Measurements from ENCODE around the genes TMEM81, CTSE and FAM72A.

DNA sequence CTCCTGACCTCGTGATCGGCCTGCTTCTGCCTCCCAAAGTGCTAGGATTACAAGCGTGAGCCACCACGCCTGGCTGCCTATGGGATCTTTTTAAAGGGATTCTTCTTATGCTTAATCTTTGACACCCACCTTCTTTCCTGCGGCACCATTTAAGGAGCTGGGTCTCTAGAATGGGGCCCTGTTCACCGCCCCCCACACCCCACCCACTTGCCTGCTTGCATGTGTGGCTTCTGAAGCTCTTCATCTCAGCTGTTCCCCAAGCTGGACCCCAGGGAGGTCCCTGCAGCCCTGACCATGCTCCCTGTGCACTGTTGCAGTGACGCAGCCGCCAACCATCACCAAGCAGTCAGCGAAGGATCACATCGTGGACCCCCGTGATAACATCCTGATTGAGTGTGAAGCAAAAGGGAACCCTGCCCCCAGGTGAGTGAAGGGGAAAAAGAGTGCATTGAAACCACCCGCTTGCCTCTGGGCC is 91.3 kb upstream of the CNTN2 start:
- PRO-cap: no peak

DNA sequence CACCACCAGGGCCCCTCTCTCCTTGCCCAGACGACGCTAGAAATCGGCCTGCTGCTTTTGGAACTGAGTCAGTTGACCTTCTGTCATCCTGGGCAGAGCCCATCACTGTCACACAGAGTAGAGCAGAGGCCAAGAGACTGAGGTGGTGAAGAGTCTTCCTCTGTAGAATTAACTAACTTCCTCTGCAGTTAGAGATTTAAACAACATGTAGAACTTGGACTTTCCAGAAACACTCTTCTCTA is 83.5 kb upstream of the CNTN2 start:
- PRO-cap: no peak

DNA sequence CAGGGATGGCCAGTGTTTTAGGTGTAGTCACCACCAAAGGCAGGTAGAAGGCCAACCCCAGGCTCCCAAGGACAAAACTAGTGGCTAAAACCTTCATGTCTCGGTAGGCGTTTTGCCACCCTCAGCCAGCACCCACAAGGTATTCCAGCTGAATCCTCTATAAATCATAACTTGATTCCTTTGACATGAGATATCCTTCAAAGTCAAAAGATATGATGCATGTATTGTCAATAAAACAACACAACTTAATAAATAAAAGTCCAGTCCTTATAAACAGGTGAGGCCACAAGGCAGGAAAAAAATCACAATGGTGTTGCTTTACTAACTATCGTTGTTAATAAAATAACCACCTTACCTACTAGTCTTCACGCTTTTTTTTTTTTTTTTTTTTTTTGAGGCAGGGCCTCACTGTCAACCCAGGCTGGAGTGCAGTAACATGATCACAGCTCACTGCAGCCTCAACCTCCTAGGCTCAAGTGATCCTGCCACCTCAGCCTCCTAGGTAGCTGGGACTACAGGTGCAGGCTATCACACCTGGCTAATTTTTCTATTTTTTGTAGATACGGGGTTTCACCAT is at the start of gene TMEM81:
Gene TMEM81, minus strand, starts transcription at position 237 of the 577 bp plus-strand sequence.
- PRO-cap: no peak

GRCh38 chr1:205247319-205248072 is 19.8 kb downstream of the TMCC2 start:
- PRO-cap: no peak

GRCh38 chr1:205273567-205274056 is 45.9 kb downstream of the TMCC2 start:
- PRO-cap: no peak

DNA sequence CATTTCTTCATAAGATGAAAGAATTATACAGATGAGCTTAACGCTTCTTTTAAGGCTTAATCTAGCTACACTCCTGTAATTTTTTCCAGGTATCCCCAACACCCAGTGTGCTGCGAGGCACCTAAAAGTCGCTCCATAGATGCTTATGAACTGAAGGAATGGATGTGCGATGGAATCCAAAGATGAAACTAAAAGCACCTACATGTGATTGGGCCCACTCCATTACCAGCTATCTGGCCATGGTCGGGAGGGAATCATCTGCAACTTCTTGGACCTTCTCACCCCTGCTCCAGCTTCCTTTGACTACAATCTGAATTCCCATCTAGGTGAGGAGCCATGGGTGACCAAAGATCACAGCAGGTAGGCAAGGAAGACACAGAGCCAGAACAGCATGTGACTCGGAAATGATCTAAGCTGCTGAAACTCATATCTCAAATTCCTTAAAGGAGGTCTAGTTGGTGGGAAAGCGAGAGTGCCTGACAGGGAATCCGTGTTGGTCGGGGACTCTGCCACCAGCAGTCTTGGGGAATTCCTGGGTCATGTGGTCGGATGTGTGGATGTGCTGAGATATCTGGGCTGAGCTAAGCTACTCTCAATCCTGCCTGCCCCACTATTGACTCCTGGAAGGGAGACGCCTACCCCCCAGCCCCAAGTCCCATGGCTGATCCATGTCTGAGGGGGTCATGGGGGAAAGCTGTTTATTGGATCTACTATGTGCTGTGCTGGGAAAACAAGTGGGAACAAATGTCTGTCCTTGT is 3.2 kb upstream of the NUAK2 start:
- PRO-cap: no peak

GRCh38 chr1:205352488-205352931 is 4.2 kb downstream of the KLHDC8A start:
- PRO-cap: no peak

- PRO-cap: no peak
Measured at GRCh38 chr1:205495244-205495960, 9.1 kb upstream of the CDK18 start.

GRCh38 chr1:205582789-205583371 is 14.1 kb downstream of the MFSD4A start:
- PRO-cap: no peak

DNA sequence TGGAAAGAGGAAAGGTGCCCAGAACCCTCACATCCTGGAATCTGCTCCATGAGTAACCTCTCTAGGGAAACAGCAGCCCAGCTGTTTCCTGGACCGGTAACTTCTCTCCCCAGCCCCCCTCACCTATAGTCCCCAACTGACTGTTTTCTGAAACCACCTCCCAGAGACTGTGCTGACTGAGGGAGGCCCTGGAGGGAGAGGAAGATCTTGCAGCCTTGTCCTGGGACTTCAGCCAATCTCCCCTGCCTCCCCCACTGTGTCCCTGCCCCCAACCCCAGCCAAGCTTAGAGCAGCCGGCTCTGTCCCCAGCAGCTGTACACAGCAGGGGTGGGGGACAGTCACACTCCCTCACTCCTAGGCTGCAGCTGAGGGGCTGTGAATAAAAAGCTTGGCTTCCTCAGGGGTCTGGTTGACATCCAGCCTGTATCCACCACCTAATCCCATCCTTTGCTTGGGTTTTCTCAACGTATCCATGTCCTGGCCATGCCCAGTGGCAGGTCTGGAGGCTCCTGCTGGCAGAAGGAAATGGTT is 20.8 kb upstream of the SLC45A3 start:
- PRO-cap: no peak

GRCh38 chr1:205723789-205724280 is 26.1 kb downstream of the NUCKS1 start:
- PRO-cap: no peak

DNA sequence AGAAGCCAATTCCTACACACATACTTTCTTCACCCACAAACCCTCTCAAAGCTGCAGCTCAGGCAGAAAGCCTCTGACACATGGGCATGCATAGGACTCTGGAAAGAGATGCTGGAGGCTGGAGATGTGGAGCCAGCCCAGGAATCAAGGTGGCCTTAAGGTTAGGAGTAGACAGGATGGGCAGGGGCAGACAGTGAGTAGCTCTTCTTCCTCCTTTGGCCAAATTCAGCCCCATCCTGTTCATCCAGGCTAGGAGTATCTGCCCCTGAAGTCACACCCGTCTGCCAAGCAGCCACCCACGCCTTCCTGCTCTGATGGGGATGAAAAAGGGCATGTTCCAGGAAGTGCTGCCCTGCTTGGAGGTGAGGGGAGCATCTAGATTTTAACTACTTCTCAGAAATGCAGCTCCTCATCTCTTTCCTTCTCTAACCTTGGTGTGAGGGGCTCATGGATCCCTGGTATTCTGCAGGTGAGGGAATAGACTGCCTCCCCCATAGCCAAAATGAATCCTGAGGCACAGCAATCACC is 7.7 kb downstream of the SLC41A1 start:
- PRO-cap: no peak

DNA sequence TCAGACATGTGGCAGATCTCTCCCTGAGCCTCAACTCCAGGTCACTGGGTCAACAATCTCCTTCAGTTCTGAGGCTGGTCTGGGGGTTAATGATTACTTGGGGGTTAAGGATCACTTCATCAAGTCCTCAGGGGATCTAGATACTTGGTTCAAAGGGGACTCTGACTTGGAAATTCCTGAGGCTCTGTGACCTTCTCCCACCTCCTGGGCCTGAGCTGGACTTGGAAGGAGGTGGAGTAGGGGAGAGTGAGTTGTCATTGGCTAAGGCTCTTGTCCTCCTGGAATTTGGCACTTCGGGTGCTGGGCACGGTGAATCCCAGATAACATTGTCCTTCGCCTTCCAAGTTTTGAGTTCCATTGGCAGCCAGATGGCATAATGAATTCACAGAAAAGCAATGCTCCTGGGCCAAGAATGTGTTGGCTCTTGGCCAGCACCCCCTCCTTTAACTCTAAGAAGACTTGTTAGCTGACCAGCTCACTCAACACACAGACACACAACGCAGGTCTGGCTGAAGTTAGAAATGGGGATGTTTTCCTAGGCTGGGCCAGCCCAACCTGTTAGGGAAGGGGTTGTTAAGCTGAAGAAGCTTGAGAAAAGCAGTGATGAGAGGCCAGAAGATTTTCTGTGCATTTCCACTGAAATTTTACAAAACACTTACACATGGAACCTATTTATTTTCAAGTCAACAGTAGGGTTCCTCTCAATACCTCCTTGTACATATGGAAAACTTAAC is 29.7 kb downstream of the SLC26A9 start:
- PRO-cap: no peak

DNA sequence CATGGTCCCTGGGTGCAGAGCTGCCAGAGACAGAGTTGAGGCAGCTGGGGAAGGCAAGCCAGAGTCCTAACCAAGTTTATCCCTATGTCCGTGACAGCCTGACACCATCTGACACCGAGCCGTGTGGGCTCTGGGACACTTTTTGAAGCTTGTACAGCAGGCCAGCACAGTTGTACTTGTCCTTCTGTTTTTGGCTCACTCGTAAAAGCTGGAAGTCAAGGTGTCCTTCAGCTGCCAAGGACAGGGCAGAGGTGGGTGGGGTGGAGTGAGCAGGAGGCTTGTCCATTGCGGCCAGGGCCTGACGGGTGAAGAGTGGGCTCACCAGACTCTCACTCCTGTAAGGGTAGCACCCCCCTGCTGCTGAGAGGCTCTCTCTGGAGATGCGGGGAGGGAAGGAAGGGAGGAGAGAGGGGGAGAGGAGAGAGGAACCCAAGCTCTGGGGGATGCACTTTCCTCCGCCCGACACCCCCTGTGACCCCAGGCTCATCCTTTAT is 28.4 kb downstream of the SLC26A9 start:
- PRO-cap: no peak

DNA sequence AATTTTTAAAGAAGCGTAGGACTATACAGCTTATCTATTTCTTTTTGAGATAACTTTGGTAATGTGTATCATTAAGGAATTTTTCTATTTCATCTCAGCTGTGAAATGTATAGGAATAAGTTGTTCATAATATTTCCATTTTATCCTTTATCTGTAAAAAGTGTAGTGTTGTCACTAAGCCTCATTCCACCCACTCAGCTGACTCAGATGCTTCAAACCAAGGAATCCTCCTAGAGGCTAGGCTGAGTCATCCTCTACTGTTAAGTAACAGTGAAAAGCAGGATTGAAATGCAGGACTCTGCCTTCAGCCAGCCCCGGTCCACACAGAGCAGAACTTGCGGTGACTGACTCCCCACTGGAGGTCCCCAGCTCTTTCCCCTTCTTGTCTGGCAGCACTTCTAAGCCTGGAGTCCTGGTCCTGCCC is 1.9 kb downstream of the RAB7B start:
- PRO-cap: no peak

DNA sequence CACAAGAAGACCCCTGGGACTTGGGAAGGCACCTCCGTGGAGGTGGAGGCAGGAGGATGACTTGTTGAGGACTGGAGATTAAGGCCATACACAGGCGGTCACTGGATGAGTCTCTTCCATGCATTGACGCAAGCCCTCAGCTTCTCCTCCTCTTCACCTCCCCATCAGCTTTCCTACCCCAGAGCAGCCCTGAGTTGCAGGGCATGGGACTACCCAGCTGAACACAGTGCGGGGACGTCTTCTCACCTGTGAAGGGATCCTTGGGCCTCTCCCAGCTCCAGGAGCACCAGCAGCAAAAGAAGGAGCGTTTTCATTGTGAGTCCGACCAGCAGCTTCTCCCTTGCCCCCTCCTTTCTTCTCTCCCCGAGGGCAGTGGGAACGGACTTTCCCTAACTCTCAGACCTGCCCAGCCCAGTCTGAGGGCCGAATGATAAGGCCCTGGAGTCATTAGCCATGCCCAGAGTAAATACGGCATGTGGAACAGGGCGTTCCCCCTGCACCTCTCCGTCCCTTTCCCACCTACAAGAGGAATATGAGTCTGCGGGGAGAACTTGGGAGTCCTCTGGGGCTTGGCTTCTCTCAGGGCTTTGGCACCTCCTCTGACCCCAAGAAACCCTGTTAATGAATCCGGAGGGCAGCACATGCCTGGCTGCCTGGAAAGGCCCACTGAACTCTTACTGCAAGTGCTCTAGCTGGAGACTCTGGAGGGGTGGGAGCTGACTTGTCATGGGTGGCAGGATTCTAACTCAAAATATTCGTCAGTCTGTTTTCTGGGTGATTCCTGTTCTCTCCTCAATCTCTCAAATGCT is at the start of gene CTSE:
Gene CTSE, minus strand, starts transcription at position 418 of the 809 bp plus-strand sequence.
- PRO-cap: no peak

GRCh38 chr1:206202635-206203032 is at the start of gene FAM72A:
Gene FAM72A (minus strand): TSS chr1:206202839.
- PRO-cap: no peak

DNA sequence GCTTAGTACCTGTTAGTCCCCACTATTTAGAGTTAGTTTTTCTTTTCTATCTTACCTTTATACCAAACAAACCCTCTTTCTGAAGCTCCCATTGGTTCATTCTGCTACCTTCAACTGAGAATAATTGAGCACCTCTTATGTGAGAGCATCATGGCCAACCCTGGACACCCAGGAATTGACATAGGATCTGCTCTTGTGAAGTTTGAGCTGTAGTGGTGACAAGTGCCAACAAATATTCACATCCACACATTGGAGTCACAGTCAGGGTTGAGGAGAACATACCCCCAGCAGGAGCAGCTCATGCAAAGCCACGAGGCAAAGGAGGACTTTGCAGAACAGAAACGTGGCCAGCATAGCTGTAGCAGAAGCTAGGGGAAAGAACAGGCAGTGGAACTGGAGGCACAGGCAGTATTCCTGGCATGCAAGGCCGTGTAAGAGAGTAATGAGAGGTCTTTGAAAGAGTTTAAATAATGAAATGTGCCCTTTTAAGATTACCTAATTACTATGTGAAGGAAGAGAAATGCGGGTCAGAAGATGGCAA is 41.0 kb upstream of the IKBKE start:
- PRO-cap: no peak

DNA sequence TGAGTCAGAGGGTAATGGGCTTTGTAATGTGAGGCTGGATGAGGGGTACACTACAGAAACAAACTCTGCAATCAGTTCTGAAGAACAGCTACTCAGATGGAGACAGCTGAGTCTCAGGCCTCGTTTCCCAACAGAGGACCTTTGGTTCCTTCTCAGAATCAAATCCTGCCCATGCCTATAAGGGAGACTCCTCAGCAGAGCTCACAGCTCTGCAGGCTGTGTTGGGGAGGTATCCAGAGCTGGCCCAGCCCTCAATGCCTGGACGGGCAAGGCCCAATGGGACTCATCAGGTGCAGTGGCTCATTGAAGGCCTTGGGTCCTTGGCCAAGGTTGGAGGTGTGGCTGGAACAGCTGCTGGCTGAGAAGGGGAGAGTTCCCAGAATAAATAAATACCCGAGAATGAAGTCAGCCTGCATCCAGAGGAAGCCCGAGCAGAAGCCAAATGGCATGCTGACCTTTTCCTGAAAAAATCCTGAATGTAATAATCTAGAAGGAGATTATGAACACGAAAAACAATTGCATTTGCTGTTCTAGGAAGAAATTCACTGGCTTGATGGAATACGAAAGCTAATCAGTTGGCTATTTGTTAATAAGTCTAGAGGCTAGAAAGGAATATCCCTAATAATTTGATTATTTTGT is 25.2 kb upstream of the IKBKE start:
- PRO-cap: no peak

DNA sequence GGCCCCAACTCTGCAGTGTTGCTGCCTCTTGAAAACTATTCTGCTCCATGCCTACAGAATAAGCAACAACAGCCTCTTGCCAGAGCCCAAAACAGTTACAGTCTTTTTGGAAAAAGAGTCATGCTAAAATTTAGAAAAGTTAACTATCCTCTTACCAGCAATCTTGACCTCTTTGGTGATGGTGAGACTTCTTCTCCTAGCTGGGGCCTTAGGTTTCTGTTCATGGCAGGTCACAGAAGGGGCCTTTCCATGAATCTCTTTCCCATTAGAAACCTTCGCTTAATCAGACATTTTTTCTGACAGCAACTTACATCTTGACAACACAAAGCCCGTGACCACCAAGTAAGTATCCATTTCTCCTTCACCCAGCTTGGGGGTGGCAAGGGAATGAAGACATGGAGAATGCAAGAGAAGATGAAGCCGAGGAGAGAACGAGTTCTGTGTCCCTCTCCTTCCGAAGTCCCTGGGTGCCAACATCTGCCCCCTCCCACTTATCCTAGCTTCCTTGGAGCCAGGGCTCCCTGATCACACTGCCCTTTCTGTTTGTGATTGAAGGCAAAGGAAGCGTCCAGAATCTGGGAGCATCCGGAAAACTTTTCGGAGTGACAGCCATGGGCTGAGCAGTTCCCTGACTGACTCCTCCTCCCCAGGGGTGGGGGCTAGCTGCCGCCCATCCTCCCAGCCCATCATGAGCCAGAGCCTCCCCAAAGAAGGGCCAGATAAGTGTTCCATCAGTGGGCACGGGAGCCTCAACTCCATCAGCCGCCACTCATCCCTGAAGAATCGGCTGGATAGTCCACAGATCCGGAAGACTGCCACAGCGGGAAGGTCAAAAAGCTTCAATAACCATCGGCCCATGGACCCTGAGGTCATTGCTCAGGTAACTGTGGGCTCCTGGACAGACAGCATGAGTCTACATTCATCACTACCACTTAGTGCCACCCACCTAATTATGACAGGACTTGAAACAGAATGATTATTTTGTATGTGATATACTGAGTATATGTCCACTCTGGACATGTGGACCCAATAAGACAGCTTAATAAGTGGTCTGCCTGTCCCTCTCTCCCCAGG is 11.9 kb upstream of the IKBKE start:
- PRO-cap: no peak

Measured in natural killer cell (primary cell).